Metastatic Liver Carcinoma in the Adrenal Gland (tissue), 2 donors: ENCODE measurements around the gene LRRTM3.

DNA sequence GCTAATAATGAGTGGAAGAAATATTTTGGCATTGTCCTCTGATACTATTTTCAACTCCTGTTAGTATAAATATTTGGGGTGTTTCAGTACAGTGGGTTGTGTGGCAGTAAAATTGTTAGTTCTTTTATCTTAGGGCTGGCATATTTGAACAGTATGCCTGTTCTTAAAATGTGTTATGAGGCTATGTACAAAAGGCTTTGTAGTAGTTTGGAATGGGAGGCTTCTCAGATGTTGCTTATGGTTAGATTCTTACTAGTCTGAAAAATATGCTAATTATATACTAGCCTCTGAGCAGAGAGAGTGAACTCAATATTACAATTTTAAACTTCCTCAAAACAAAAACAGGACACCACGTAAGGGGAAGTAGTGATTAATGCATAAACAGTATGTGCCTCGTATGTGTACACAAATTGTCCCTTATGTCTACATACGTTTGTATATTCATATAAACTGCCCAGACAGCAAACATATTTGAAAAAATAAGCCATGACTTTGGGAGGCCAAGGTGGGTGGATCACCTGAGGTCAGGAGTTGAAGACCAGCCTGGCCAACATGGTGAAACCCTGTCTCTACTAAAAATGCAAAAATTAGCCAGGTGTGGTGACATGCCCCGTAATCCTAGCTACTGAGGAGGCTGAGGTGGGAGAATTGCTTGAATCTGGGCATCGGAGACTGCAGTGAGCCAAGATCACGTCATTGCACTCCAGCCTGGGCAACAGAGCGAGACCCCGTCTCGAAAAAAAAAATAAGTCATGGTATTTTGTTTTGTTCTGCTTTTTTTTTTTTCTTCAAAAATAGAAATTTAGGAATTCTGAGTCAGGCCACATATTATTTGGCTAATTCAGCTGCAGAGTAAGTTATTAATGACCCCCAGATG lies 115.5 kb downstream of the ARID5B start:
- PRO-cap, 2 experiments = no peak in any of the 2 experiments

- PRO-cap, 2 experiments = no peak in any of the 2 experiments
These were observed 137.2 kb downstream of the ARID5B start for GRCh38 chr10:62038470-62039428.

DNA sequence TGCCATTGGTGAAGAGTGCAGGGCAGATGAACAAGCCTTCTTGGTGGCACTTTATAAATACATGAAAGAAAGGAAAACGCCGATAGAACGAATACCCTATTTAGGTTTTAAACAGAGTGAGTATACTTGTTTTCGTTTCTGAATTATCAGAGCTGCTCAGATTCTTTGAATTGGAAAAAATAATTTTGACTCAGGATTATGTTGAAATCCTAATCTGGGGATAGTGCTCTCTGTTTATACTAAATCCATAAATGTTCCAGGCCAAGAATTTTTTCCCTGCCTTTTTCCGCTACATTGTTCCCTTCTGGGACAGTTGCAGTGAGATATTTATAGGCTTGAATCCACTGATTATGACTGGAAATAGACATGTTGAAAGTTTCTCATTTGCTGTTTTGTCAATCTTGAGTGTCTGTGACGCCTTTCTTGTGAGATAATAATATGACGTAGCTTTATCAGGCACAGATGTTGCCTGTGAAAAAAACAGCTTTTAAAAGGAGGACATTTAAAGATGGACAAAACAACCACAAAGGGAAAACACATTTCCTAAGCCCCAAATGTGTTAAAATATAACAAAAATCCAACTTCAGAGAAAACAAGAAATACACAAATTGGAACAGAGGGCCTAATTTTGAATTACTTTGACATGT lies 155.8 kb downstream of the ARID5B start:
- PRO-cap, 2 experiments = no peak in any of the 2 experiments

GRCh38 chr10:62183269-62183908 lies 85.3 kb downstream of the RTKN2 start:
- PRO-cap, 2 experiments = no peak in any of the 2 experiments

DNA sequence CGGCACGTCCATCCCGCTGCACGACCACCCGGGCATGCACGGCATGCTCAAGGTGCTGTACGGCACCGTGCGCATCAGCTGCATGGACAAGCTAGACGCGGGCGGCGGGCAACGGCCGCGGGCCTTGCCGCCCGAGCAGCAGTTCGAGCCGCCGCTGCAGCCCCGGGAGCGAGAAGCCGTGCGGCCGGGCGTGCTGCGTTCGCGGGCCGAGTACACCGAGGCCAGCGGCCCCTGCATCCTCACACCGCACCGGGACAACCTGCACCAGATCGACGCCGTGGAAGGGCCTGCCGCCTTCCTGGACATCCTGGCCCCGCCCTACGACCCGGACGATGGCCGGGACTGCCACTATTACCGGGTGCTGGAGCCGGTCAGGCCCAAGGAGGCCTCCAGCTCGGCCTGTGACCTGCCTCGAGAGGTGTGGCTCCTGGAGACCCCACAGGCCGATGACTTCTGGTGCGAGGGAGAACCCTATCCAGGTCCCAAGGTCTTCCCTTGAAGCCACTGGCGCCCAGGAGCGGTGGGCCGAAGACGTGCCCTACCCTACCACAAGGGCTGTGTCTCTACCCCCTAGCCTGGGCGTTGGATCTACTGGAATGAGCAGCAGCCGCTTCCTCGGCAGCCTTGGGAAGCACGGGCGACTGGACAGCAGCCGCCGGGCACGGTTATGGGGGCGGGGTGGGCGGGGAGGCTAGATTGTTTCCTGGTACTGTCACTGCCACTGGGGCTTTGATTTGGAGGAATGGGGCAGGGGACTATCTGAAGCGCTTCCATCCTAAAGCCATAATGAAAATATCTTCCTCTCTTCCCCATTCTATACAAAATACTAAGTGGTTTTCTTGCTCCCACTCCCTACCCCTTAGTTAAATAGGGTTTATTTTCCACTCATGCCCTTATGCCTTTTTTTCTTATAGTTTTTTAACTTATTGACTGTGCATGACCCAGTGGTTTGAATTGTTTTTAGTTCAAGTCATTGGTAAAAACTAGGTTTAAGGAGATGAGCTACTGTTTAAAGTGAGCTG lies 1.2 kb downstream of the ADO start:
- PRO-cap, 2 experiments = no peak in any of the 2 experiments

GRCh38 chr10:62986325-62986524 lies 146.9 kb upstream of the NRBF2 start:
- PRO-cap, 2 experiments = no peak in any of the 2 experiments

- PRO-cap, 2 experiments = no peak in any of the 2 experiments
These were observed 4.1 kb downstream of the NRBF2 start for GRCh38 chr10:63137302-63137638.

GRCh38 chr10:63187474-63187760 lies 54.3 kb downstream of the NRBF2 start:
- PRO-cap, 2 experiments = no peak in any of the 2 experiments

- PRO-cap, 2 experiments = peak in 2 of 2 experiments; most common plus-strand start chr10:63265321 (in 2)
These were observed 132.0 kb downstream of the NRBF2 start for GRCh38 chr10:63264949-63265755.

DNA sequence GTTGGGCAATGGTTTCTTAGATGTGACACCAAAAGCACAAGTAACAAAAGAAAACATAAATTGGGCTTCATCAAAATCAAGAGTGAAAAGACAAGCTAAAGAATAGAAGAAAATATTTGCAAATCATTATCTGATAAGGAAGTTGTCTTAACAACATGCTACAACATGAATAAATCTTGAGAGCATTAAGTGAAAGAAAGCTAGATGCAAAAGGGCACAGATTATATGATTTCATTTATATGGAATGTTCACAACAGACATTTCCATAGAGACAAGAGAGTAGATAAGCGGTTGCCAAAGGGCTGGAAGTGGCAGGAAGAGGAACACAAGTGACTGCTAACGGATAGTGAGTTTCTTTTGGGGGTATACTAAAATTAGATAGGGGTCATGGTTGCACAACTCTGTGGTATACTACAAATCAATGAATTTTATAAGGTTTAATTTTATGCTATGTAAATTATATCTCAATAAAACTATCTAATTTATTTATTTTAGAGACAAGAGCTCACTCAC lies 35.4 kb downstream of the JMJD1C start:
- PRO-cap, 2 experiments = no peak in any of the 2 experiments

GRCh38 chr10:63478549-63479081 lies 12.8 kb upstream of the JMJD1C start:
- PRO-cap, 2 experiments = no peak in any of the 2 experiments

GRCh38 chr10:63644446-63644903 lies 123.3 kb downstream of the REEP3 start:
- PRO-cap, 2 experiments = no peak in any of the 2 experiments

DNA sequence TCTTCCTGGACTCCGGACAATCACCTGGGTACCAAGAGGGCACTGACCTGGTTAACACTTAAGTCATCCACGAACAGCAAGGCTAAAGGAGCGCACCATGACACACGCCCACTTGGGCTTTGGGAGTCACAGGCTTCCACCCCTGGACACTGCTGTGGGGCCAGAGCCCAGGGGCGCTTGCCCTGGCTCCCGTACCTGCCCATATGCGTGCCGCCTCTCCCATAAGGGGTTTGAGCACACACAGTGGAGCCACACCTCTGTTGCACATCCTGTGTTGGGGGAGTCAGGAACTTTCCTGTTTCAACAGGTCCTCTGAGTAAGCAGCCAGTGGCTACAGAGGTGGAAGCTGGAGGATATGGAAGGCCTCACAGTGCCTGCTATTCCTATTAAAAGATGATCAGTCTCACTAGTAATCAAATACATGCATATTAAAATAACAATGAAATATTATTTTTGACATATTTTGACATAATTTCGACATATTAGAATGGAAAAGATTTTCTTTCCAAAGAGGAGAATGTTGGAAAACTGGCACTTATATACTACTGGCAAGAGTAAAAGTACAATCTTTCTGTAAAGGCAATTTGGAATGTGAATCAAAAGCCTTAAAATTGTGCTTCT lies 152.1 kb downstream of the REEP3 start:
- PRO-cap, 2 experiments = no peak in any of the 2 experiments

DNA sequence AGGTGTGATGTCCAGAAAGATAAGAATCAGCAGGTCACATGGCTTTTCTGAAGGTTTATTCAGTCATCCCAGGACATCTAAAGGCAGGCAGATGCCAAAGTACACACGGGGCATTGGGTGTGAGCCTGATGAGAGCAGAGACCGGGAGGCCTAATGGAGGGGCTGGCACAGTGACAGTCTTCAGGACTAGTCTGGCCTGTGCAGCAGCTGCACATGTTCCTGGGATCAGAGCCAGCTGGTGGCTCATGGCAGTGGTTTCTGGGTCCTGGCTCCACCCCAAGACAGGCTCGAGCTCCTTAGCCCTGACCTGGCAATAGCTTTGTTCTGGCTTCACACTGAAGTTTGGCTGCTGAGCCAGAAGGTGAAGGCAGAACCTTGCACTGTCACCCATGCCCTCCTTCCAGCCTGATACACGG lies 191.1 kb downstream of the REEP3 start:
- PRO-cap, 2 experiments = no peak in any of the 2 experiments

GRCh38 chr10:66925678-66926289 lies at the start of gene LRRTM3:
Gene LRRTM3 (plus strand): TSS chr10:66926036.
- PRO-cap, 2 experiments = no peak in any of the 2 experiments

DNA sequence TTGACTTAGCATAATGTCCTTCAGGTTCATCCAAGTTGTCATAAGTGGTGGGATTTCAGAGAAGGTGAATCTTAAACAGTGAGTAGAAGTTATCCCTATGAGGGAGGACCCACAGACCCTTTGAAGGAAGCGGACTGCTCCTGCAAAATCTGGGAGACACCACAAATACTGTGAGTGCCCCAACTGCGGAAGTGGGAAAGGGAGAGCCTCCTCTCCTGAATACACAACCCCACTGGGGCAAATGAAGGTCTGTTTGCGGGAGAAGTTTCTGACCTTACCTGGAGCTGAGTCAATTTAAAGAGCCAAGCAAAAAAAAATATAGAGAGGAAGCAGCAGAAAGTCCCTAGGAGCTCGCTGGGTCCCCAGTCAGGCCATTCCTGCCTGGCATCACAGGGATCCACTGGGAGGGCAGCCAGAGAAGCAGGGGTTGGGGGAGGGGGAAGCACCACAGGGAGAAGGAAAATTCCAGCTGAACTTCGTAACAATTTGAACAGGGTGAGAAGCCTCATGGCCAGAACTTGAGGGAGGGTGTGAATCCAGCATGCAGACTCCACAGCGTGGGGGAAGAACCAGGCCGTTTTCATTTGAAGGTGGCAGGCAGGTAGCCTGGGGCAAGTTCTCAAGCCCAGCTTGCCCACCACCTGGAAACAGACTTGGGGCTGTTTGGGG lies 298.7 kb downstream of the LRRTM3 start:
- PRO-cap, 2 experiments = no peak in any of the 2 experiments

- PRO-cap, 2 experiments = no peak in any of the 2 experiments
These were observed 54.4 kb downstream of the DNAJC12 start for GRCh38 chr10:67783607-67783908.

- PRO-cap, 2 experiments = no peak in any of the 2 experiments
These were observed 10.2 kb downstream of the DNAJC12 start for GRCh38 chr10:67827863-67828145.

DNA sequence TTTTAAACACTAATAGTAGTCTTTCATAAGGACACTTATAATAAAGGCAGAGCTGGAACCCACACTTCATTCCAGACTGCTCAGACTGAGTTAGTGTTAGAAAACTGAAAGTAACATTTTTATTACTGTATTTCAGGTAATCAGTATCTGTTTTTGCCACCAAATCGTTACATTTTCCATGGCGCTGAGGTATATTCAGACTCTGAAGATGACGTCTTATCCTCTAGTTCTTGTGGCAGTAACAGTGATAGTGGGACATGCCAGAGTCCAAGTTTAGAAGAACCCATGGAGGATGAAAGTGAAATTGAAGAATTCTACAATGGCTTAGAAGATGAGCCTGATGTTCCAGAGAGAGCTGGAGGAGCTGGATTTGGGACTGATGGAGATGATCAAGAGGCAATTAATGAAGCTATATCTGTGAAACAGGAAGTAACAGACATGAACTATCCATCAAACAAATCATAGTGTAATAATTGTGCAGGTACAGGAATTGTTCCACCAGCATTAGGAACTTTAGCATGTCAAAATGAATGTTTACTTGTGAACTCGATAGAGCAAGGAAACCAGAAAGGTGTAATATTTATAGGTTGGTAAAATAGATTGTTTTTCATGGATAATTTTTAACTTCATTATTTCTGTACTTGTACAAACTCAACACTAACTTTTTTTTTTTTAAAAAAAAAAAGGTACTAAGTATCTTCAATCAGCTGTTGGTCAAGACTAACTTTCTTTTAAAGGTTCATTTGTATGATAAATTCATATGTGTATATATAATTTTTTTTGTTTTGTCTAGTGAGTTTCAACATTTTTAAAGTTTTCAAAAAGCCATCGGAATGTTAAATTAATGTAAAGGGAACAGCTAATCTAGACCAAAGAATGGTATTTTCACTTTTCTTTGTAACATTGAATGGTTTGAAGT lies 31.9 kb downstream of the SIRT1 start:
- PRO-cap, 2 experiments = no peak in any of the 2 experiments

DNA sequence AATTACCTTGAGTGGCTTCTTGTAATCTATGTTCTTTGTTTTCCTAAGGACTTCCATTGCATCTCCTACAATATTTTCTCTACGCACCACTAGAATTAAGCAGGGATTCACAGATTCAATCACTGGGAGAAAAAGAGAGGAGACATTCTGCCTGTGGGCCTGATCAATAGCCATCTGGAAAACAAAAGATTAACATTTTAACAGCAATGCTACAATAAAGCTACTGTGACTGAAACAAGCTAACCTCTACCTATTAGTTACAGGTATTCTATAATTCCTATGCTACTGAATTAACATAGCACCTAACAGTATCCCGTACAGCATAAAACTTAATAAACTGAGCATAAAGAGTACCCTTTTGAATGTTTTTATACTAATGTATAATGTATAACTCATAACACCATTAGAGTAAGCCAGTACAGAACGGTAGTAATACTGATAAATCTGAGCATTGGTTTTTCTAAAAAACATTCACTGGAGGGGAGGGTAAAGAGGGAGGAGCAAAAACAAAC lies 70.6 kb downstream of the SIRT1 start:
- PRO-cap, 2 experiments = no peak in any of the 2 experiments